Thoracic aorta endothelial cell (primary cell): Measurements from ENCODE around the genes EIF4G2 and MICAL2.

- CAGE, long polyA plus RNA: no peak
Measured at GRCh38 chr11:10654302-10654700, 39.3 kb downstream of the IRAG1 start.

DNA sequence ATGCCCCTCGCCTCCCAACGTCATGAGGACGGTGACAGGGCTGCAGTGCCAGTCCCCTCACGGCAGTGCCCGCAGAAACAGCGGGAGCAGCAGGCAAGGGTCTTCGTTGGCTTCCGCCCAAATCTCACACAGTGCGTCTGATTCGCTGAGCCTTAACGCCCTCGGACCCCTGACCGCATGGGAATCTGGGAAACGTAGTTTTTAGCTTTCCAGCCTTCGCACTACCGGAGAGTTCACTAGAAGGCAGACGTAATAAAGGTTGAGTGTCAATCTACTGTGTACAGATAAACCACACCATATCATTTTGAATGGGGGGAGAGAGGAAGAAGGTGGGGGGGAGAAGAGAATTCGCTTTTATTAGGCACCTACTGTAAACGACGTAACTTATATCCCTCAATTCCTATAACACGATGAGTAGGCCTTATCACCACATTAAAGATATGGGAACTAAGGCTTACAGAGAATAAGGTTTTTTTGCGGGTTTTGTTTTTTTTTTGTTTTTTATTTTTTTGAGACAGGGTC, 21.8 kb upstream of the CTR9 start:
- CAGE, long polyA plus RNA: no peak

- CAGE, long polyA plus RNA: start-site peak on the minus strand at chr11:10808920-10808941, 130 and 32 reads in 2 replicates
Measured at GRCh38 chr11:10808336-10809033, at the start of gene EIF4G2. Gene EIF4G2, minus strand, starts transcription at chr11:10808926.

DNA sequence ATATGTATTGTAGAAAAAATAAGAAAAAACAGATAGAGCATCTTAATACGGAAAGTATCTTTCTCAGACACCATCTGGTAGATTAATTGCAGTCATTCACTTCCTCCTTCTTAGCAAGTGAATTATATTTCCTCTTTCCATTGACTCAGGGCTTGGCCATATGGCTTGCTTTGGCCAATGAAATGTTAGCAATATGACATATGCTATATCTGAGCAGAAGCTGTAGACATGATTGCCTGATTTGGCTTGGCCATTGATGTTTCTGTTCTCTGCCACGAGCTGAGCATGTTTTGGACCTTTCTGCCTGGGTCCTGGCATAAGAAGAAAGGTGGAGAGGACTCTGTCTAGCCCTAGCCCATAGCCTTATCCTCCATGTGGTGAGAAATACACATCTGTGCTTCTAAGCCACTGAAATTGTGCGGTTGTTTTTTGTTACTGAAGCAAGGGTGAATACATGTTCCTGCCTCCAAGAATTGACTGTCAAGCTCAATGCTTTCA, 34.5 kb upstream of the ZBED5 start:
- CAGE, long polyA plus RNA: no peak

DNA sequence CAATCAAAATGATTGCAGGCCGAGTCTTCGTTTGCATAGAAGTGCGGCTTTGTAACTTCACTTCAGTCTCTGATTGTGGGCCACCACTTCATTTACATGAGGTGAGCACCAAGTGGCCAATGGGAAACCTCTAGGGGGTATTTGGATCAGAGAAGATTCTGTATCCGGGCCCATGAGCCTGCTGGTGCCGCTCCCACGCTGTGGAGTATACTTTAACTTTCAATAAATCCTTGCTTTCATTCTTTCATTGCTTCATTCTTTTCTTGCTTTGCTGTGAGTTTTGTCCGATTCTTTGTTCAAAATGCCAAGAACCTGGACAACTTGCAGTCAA, 50.9 kb upstream of the ZBED5 start:
- CAGE, long polyA plus RNA: no peak

GRCh38 chr11:10927461-10927915, 69.6 kb upstream of the ZBED5 start:
- CAGE, long polyA plus RNA: no peak

- CAGE, long polyA plus RNA: no peak
Measured at GRCh38 chr11:10930466-10931037, 72.7 kb upstream of the ZBED5 start.

DNA sequence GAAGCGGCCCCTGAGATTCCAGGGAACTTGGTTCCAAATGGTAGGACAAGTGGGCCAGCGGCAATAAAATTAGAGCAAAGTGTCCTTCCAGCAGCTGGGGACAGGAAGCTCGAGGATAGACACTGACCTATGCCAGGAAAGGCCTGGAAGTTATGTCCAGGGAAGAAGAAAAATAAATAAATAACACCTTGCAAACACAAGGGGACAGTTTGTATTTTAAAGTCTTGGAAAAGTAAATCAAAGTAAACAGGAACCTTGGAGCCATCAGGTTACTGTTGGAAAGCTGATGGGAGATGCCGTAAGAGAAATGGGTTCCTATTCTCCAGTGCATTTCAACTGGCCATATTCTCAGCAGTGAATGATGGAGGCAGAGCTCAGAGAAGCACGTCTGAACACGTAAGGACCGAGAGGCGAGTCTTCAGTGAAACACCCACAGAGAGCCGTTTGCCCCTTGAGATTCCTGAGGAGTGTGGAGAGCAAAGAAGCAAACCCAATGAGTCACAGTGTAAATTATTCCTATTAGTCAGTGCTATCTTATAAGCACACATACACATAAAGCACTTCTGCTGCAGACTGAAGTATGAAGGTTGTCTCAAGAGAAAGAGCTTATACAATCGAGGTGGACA, 37.6 kb downstream of the GALNT18 start:
- CAGE, long polyA plus RNA: no peak

DNA sequence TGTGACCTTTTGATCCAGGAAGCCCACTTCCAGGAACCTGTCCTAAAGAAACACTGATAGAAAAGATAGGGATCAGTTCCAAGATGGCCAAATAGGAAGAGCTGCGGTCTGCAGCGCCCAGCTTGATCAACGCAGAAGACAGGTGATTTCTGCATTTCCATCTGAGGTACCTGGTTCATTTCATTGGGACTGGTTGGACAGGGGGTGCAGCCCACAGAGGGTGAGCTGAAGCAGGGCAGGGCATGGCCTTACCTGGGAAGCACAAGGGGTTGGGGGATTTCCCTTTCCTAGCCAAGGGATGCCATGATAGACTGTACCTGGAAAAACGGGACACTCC, 69.6 kb upstream of the GALNT18 start:
- CAGE, long polyA plus RNA: no peak

DNA sequence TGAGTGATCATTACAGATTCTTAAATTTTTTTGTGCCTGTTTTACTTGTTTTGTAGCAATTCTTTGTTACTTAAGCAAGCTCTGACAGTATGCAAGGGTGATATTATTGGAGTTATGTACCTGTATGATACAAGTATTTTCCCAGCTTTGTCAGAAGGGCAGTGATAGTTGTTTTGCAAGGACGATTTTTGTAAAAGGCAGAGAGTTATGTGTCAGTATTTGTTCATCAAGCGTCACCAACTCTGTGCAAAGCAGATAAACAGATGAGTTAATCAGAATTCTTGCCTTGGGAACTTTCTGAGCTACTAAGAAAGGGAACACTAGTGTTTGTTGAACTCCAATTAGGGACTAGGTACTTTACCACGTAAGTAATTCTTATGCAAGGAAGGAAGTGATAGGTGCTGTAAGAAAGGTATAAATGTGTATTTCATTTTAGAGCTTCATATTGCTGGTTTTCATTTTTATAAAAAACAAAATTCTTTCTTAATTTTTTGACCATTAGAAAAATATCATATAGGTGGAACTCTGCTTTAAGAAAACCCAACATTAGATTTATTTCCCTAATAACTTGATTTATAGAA, 1.5 kb downstream of the USP47 start:
- CAGE, long polyA plus RNA: no peak

DNA sequence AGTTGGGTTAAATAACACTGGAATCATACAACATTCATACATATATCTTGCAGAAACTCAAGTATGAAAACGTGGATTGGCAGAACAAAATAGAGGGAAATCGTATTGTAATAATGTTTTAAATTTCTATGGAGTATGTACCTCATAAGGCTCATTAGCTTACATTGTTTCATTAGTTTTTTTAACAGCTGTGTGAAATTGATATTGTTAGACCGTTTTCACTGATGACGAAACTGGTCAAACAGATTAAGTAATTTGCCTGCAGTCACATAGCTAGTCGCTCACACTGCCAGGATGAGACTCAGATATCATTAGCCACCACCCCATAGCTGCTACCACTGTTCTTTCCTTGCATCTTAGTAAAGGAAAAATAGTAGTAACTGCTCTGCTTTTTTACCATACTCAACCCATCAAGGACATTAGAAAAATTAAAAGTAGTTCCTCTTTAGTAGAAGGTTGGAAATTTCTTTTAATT, 64.0 kb downstream of the DKK3 start:
- CAGE, long polyA plus RNA: no peak

DNA sequence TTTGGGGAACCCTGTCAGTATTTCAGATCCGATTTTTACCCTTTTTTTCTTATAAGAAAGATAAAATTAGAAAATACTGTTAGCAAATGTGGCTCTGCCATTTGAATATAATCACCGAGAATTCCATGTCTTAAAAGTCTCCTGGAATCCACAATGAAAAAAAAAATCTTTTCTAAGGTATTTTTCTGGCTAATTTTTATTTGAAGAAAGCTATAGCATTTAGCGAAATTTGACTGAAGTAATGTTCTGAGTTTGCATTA, 50.8 kb downstream of the DKK3 start:
- CAGE, long polyA plus RNA: no peak

- CAGE, long polyA plus RNA: no peak
Measured at GRCh38 chr11:11963506-11964360, 44.7 kb downstream of the DKK3 start.

- CAGE, long polyA plus RNA: no peak
Measured at GRCh38 chr11:11981014-11981382, 27.4 kb downstream of the DKK3 start.

DNA sequence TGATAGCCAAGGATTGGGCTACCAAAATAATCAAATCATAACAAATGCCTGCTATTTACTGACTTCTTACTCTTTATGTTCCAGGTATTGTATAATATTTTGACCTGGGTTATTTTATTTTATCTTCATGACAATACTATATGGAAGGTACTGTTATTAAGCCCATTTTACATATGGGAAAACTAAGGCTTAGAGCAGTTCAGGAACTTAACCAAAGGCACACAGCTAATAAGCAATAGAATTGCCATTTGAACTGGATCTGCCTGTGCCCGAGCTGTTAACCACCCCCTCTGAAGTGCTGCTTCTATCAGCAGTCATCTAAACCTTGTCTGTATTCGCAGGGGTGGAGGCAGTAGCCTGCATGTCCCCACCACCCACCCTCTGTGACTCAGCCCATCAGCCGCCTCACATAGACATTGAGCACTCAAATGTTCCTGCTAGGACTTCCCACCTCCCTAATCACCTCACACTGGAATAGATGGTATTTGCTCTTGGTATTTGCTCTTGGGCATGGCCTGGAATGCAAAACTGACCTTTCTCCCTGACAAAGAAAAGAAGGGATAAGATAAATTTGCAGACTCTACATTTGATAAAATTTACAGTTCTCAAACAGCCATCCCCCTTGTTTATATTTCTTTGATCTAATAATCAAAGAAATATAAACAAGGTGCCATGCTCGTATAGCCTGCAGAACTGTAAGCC, 16.2 kb downstream of the DKK3 start:
- CAGE, long polyA plus RNA: no peak

DNA sequence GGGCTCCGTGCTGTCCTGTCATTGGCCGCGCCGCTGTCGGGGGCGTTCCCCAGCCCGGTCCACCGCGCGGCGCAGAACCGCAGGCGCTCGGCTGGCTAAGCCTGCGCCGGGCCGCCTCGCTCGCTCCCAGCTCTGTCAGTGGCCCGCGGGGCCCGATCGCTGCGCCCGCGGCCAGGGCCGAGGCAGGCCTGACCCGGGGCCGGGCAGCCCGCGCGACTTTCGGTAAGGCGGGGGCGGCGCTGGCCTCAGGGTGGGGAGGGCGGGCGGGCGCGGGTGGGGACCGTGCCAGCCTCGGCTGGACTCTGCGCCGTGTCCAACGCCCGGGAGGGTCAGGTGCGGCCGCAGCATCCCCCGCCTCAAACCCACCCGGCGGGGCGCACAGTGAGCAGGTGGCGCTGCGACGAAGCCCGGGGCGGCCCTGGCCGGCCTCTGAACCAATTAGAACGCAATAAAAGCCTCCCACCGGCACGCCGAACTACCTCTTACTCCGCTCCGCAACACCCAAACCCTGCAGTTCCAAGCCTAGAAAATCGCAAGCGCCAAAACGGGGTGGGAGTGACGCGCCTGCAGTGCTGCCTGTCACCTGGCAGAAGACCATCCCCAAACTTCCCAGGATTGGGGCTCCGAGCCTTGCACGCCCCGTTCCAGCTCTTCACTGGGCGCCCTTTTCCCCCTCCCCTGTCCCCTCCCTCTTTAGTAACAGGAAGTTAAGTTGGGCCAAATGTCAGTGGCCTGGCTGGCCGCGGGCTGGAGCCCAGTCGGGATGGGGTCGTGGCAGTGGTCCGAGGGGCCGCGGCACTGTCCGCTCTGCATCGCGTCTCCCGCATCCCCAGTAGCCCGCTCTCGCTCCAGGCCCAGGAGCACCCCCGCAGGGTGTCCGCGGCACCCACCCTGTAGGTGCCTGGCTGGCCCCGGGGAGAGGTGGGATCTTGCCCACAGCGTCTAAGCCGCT, at the start of gene MICAL2:
Gene MICAL2 (plus strand): TSS at position 86 of the 952 bp plus-strand sequence.
- CAGE, long polyA plus RNA: no peak

DNA sequence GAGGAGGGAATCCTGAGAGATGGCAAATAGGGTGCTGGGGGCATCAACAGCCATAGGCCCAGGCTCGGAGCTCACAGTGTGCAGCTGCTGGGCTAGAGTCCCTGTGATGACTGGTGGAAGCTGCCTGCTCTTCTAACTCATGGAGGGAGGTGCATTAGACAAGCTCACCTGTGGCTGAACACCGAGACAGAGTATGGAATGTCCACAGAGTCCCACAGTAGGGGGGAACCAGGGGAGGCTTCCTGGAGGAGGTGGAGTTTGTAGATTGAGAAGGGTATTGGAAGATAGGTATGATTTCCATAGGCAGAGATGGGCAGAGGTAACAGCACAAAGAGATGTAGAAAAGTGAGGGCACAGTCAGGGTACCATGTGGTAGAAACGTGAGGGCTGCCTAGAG, 9.9 kb downstream of the MICAL2 start:
- CAGE, long polyA plus RNA: no peak

- CAGE, long polyA plus RNA: no peak
Measured at GRCh38 chr11:12138087-12138525, 27.7 kb downstream of the MICAL2 start.

- CAGE, long polyA plus RNA: no peak
Measured at GRCh38 chr11:12159462-12160118, 49.2 kb downstream of the MICAL2 start.

DNA sequence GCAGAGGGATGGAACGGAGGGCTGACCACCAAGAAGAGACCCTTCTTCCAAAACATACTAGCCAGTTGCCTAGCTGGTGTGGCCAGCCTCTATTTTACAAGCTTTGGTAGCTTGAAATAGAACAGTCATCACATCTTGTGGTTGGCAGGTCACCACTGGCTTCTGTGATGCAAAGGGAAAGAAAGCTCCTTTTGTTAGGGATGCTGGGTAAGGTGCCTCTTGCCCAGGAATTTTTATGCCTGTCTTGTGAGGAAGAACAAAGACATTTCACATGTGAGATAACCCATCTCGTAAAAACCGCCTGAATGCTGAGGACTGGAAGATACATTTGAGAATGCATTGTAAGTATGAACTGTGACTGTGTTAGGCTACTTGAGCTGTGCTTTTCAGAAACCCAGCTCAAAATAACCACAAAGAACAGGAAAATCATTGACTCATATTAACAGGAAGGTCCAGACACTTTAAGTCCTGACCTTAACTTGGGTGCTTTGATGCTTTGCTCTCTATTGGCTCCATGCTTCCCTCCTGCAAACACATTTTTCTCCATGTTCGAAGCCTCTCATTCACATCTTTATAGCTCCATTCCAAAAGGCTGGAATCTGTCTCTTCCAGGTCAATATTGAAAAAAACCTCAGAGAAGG, 53.8 kb downstream of the MICAL2 start:
- CAGE, long polyA plus RNA: no peak